Left cardiac atrium (tissue), 1 donor: ENCODE measurements around a stretch of chr12.

GRCh38 chr12:124484396-124484735 is 83.0 kb downstream of the NCOR2 start:
- PRO-cap = no peak

DNA sequence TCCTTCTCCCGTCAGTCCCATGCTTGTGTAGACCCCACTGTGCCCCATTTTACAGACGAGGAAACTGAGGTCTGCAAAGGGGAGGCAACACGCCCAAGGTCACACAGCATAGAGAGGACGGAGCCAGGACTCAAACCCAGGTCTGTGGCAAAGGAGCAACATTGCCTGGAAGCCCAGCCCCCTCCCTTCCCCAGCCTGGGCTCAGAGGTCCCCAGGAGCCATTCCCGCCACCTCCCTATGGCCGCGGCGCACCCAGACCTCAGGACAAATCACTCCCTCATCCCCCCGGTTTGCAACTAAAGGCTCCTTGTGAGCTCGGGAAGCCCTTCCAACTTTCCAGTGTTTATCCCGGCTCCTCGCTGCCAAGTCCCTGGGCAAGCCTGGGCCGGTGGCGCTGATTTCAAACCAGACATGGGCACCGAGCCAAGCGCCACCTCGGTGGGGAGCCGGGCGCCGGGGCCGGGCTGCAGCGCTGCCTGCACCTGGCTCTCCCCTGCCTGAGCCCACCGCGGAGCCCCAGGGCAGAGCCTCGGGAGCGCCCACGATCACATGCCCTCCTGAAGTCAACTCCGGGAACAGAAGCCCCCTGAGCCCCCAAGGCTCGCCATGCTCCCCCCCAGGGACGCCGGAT is 50.2 kb downstream of the NCOR2 start:
- PRO-cap = no peak

DNA sequence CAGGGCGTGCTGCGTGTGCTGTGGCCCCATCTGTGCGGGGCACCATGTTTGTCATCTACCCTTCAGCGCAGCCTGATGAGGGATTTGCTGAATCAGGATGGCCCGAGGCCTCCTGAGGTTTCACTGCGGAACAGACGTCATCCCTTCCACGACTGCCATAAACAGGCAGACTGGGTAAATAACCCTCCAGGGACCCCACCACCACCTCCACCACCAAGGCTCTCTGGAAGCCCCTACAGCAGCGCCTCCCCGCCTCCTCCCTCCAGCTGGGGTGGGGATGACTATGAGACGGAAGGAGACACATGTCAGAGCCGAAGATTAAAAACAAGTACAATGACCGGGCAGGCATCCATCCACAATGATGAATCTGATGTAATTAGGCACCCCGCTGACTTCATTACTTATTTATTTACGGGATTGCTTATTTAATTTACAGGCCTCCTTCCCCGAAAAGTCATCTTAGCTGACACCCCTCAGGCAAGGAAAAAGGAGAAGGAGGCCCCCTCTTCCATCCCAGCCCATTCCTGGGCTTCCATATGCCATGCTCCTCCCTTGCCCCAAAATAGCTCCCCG is 39.4 kb downstream of the NCOR2 start:
- PRO-cap = no peak

- PRO-cap = no peak
Observed at GRCh38 chr12:124557117-124557738, 10.2 kb downstream of the NCOR2 start.

GRCh38 chr12:124566848-124566946 is 715 bp downstream of the NCOR2 start:
- PRO-cap = no peak

GRCh38 chr12:124568250-124569206 is 1.1 kb upstream of the NCOR2 start:
- PRO-cap = no peak

- PRO-cap = no peak
Observed at GRCh38 chr12:124586562-124586936, 19.1 kb upstream of the NCOR2 start.

- PRO-cap = no peak
Observed at GRCh38 chr12:124773845-124774552, 89.7 kb downstream of the SCARB1 start.

DNA sequence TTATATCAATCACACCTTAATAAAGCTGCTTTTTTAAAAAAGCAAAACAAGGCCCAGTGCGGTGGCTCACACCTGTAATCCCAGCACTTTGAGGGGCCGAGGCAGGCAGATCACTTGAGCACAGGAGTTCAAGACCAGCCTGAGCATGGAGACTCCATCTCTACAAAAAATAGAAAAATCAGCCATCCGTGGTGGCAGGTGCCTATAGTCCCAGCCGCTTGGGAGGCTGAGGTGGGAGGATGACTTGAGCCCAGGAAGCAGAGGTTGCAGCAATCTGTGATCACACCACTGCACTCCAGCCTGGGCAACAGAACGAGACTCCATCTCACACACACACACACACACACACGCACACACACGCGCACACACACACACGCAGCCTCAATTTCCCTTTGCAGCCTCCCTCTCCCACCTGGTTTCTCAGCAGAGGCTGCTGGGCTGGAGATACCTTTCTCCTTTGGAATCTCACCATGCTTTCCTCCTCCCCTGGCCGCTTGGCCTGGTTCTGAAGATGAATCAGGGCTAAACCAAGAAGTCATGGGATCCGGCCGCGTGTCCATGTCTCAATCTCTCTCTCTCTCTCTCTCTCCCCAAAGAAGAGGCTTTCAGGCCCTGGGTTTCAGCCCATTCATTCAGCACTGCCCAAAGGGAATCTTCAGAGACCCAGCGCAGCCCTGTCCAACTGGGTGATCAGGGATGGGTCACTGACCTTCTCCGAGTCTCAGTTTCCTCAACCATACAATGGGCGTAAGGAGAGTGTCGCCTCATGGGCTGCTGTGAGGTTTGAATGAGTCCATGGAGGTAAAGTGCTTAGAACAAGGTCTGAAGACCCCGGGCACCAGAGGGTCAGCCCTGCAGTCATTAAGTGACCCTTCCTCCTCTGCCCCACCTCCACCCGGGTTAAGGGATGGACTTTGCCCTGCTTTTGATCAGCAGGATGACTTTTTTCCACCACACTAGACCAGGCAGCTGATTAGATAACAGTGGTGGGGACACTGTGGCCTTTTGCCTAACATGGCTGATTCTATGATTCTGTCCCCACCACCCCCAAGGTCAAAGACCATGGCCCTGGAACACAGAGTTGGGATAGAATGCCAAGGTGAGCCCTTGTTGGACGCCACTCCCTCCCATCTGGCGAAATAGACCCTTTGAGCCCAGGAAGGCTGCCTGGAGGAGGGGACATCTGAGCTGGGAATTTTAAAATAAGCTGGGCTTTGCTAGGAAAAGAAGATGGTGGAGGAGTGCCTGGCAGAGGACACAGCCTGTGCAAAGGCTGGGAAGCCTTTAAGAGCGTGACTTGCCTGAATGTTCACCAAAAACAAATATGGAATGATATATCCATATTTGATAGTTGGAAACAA is 42.3 kb downstream of the SCARB1 start:
- PRO-cap = no peak

DNA sequence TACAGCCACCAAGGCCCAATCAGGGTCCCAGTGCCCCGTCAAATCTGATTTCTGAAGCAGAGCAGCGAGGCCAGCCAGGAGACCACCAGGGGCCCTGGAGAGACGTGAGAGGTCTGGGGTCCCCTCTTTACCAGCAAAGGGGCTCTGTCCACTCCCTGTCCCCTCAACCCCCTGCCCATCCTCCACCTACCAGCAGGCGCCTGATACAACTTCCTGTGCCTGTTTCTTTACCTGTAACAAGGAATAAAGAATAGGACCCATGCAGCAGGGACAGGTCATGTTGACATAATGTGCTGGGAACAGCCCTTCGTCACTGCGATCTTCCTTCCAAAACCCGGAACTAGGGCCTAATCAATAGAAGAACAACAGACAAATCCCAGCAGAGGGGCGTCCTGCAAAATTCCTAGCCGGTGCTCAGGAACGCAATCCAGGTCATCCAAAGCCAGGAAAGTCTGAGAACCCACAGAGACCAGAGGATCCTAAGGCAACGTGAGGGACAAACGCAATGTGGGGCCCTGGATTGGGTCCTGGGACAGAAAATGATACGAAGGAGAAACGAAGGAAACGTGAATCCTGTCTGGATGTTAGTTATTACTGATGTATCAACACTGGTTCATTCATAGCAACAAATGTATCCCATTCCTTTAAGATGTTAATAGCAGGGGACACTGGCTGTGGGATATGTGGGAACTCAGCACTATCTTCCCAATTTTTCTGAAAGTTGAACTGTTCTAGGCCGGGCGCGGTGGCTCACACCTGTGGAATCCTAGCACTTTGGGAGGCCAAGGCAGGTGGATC is 32.0 kb downstream of the SCARB1 start:
- PRO-cap = no peak

GRCh38 chr12:124871453-124872374 is 8.1 kb upstream of the SCARB1 start:
- PRO-cap = no peak

DNA sequence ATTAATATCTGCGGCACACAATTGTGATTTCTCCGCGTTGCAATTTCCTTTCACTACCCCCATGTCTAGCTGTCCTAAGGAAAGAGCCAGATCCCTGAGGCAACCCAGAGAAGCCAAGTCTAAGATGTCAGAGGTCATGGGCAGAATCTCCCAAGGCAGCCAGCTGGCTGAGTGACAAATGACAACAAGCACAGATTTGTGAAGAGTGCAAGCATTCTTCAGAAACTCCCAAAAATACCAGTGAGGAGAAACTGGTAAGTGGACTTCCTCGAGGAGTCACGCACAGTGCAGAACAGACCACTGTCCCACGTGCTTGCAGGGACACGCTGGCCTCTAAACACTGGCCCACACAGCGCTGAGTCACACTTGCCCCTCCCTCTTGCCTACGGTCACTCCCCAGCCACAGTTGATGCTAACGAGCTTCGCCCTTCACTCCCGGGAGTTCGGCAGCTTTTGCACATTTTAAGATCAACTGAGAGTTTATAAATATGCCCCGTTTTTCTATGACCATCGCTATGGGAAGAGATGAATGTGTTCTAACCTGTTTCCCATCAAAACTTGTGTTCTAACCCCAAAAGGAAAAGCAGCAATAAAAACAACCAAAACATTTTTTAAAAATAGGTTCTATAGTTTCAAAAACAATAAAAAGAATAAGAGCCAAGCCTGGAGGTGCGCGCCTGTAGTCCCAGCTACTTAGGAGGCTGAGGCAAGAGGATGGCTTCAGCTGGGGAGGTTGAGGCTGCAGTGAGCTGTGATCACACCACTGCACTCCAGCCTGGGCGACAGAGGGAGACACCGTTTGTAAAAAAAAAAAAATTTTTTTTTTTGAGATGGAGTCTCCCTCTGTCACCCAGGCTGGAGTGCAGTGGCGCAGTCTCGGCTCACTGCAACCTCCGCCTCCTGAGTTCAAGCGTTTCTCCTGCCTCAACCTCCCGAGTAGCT is 9.6 kb downstream of the UBC start:
- PRO-cap = no peak

DNA sequence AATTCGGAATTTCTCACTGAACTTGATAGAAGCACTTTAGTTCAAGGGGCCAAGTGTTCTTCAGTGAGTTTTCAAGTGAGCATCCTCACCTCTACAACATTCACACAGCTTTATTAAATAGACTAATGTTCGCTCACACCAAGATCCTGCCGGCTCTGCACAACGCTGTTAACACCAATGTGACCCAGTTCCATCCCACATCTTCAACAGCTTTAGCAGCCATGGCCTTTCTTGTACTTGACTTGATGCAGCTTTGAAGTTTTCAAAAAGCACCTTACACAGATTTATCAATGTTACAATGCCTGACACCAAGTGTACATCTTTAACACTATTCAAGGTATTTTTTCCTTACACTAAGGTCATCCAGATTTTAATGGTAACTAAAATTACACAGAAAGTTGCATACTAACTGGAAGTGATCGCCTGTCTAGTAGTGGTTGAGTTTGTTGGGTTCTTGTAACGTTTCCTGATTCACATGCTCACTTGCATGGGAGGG is 4.4 kb downstream of the UBC start:
- PRO-cap = no peak

DNA sequence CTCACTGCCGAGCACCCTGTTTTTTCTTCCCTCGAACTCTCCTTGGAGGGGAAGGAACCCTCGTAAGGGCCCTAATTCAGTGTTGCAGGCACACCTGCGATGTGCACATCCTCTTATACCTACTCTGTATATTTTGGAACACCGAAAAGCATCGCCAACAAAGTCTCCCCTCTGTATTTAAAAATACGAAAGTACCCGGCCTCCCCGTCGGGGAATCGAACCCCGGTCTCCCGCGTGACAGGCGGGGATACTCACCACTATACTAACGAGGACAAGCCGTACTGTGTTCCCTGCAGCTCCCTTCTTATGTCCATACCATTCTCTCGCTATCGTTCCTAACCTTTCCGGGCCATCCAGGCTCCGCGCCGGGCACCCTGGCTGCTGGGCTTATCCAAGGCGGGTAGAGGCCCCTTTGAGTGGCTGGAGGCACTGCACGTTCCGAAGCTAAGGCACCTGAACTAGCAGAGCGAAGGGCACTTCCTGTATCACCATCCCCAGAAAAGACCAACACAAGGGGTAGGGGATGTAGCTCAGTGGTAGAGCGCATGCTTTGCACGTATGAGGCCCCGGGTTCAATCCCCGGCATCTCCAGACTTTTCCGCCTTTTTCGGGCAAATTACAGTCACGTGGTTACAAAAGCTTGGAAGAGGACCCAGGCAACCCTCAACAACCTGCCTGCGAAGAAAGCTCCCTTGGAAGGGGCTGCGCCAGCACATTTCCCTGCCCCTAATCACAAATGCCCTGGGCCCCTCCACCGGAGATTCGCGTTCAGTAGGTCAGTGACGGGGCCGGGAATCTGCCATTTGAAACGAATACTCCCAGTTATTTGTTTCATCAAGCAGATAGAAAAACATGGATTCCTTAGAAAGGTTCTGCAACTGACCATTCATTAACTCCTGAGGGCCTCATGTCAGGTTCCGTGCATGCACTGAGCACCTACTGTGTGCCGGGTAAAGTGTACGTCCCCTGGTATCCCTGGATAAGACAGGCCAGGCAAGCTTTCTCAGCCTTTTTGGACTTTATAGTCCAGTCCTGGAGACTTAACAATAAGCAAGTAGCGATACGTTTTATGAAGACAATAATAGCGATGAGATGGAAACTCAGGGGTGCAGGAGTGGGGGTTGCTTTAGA is 25.4 kb upstream of the UBC start:
- PRO-cap = unidirectional peak, minus-strand start at position 280 of the sequence; bidirectional peak, plus-strand start at position 519 of the sequence, minus-strand start at position 280 of the sequence

DNA sequence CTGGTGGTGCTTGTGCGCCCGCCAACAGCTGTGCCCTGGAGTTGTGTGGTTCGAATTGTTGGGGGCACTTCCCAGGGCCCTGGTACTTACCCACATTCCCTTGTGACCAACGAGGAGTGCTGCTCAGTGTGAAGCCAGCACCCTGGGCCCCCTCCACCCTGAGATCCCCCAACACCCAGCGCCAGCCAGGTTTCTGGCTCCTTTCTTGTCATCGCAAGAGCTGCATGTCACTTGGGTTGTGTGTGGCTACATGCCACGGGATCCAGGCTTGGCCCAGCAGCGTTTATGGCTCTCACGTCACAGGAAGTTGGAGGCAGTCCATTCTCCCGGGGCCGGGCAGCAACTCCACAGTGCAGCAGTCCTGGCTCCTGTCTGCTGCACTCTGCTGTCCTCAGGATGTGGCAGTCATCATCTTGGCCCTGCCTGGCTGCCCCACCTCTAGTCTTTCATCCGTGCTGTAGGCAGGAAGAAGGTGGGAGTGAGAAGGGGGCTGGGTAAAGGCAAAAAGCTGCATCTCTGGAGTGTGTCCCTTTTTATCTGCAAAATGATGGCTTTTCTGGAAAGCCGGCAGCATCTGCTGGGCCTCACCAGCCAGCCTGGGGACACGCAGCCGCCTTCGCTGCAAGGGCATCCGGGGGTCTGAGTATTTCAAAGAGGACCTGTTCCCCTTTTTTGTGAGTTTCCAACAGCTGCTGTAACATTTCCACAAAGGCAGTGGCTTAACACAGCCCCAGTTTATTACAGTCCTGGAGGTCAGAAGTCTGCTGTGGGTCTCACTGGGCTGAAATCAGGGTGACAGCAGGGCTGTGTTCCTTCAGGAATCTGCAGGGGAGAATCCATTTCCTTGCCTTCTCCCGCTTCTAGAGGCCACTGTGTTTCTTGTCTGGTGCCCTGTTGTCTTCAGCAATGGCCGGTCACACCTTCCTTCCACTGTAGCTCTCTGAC is 42.5 kb upstream of the TMEM132B start:
- PRO-cap = no peak

DNA sequence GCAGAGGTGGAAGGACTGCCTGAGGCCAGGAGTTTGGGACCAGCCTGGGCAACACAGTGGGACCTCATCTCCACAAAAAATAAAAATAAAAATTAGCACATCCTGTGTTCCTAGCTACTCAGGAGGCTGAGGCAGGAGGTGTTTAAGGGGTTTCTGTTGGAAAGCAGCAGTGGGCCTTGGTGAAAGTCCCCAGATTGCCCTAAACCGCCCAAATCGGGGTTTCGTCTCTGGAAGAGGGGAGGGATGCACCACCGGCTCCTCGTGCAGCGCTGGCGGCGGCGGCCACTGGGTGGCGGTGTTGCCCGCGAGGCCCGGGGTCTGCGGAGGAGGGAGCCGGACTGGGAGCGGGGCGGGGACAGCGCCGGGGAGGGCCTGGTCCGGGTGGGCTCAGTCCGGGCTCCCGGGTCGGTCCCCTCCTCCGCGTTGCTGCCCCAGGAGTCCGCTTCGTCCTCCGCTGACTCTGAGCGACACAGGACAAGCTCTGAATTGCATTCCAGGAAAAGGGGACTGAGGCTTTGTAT is 144.7 kb downstream of the TMEM132B start:
- PRO-cap = no peak

DNA sequence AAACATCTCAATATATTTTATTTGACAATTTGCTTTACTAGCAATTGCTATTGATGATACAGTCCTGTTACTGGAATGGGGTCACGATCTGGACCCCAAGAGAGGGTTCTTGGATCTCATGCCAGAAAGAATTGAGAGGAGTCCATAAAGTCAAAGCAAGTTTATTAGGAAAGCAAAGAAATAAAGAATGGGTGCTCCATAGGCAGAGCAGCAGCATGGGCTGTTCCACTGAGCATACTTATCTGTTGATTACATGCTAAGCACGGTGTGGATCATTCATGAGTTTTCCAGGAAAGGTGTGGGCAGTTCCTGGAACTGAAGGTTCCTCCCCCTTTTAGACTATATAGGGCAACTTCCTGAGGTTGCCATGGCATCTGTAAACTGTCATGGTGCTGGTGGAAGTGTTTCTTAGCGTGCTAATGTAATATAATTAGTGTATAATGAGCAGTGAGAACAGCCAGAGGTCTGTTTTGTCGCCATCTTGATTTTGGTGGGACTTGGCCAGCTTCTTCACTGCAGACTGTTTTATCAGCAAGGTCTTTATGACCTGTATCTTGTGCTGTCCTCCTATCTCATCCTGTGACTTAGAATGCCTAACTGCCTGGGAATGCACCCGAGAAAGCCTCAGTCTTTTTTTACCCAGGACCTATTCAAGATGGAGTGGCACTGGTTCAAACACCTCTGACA is 1359.0 kb upstream of the TMEM132C start:
- PRO-cap = no peak

GRCh38 chr12:127083212-127083751 is 1183.7 kb upstream of the TMEM132C start:
- PRO-cap = no peak

- PRO-cap = no peak
Observed at GRCh38 chr12:127205565-127206094, 1061.3 kb upstream of the TMEM132C start.

DNA sequence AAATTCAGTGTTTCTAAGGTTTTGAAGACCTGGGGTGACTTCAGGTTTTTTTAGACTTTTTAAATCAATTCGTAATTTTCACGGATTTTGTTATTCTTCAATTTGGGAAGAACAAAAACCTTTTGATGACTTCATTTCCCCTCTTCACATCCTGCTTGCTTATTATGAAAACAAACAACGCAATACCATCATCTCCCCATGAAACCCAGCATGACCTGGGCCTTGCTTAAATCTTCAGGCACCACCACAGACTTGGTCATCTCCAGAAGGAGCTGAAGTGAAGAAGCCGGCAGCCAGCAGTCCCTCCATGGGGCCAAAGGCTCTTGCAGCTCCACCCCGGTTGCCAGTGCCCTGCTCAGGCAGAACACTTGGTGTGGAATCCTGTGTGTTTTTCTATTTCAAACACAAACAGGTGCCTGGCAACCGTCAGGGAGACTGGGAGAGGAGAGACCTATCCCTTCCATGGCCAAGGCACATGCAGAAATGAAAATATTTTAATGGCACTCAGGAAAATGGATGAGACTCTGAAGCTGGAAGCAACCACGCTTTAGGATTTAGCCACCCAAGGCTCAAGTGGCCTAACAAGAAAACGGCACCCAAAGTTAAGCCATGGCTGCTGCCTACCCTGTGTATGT is 982.9 kb upstream of the TMEM132C start:
- PRO-cap = no peak